Metastatic Breast Carcinoma in the Brain (tissue), 10 donors: ENCODE results near the gene FARSB.

GRCh38 chr2:219630945-219631242 lies 3.5 kb downstream of the SLC4A3 start:
- PRO-cap, 10 experiments, result no peak in any of the 10 experiments

GRCh38 chr2:221203254-221203577 lies 368.9 kb downstream of the EPHA4 start:
- PRO-cap, 10 experiments, result peak in 1 of 10 experiments; most common minus-strand start chr2:221203428 (in 1)

GRCh38 chr2:221527461-221528351 lies 44.4 kb downstream of the EPHA4 start:
- PRO-cap, 10 experiments, result no peak in any of the 10 experiments

DNA sequence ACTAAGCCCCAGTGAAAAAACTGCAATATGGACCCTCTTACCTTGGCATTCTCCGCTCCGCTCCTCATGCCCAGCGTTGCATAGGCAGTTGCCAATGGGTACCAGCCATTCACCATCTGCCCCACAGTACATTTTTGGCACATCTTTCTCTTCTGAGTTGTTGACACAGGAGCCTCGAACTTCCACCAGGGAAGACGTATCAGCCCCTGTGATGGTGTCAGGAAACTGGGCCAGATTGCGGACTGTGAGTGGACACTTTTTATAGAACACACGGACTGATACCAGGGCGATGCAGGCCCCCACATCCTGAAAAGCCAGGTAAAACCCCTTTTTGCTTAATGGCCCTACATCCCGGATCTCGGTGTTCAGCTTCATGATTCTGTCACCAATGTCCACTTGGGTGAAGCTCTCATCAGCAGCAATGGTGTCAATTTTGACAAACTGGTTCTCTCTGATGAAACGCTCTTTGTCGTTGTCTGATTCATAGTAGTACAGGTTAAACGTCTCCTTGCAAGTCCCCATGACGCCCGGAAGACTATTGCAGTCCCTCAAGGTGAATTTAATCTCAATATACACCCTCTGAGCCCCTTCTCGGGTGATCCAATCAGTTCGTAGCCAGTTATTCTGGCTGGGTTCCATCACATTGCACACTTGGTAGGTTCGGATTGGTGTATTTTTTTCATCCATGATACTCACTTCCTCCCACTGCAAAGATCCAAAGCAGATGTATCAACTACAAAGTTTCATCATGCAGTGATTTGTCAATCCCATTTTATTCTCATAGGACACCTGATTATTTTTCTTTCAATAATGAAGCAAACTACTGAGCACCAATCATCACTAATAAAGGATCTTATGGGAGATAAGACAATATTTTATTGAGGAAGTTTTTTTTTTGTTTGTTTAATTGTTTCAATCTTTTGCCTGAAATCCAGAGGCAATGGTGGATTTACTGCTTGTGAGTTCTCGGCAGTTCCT lies 8.1 kb downstream of the EPHA4 start:
- PRO-cap, 10 experiments, result no peak in any of the 10 experiments

DNA sequence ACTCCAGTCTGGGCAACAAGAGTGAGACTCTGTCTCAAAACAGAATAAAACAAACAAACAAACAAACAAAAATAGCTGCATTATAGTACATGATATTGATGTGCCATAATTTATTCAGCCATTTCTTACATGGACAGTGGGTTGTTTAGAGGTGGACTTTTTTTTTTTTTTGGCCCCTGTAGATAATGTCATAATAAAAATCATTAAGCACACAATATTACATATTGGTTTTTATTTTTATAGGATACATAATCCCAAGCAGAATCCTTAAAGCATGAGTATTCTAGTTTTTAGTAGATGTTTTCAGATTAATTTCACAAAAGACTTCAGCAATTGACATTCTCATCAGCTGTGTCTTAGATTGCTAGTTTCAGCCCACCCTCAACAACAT lies 24.0 kb upstream of the ENSG00000288658 start:
- PRO-cap, 10 experiments, result no peak in any of the 10 experiments

- PRO-cap, 10 experiments, result peak in 10 of 10 experiments; most common plus-strand start chr2:222656482 (in 6); most common minus-strand start chr2:222656092 (in 5)
Observed at GRCh38 chr2:222655858-222656654, at the start of gene FARSB. Gene FARSB (minus strand): TSS chr2:222656092.

DNA sequence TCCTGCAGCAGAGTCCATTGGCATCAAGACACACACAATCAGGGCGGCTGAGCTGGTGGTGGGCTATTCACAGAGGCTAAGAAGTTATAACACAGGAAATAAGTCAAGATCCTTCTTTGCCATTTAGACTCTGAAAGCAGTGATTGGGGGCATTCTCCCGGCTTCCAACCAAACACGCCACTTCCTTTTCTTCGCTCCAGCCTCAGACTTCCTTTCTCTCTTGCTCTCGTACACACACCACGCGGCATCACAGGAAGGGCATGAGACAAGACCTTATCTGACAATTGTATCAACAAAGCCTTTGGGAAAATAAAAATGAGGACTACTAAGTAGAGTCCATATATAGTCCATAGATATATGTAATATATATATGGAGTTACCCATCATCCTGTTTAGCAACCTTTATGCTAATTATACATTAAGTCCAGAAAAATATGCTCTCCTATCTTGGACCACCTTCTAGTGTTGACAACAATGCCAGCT lies 72.1 kb downstream of the MOGAT1 start:
- PRO-cap, 10 experiments, result no peak in any of the 10 experiments

DNA sequence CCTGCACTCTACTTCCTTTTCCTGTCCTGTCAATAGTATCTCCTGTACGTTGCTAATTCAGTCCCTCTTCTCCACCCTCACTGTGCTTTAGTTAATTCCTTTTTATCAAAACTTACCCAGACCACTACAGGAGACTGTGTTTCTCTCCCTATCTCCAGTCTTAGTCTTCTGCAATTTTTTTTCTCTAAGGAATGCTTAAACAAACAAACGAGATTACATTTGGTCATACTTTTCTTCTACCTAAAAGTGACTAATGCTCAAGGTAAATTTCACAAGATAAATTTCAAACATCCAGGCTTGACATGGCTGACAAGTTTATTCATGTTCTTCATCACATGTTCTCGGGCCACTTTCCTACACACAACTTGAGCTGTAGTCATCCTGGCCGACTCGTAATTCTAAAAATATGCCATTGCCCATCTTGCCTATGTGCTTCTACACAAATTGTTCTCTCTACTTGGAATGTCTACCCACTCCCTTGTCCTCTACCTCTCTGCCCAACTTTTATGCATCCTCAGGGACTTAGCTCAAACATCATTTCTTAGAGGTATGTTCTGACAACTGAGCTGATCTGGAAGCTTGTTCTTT lies 23.2 kb upstream of the ACSL3 start:
- PRO-cap, 10 experiments, result peak in 1 of 10 experiments; most common plus-strand start position 331 of the sequence (in 1); most common minus-strand start position 162 of the sequence (in 1)

GRCh38 chr2:222909144-222909520 lies 48.3 kb downstream of the ACSL3 start:
- PRO-cap, 10 experiments, result peak in 1 of 10 experiments; most common plus-strand start chr2:222909257 (in 1)

DNA sequence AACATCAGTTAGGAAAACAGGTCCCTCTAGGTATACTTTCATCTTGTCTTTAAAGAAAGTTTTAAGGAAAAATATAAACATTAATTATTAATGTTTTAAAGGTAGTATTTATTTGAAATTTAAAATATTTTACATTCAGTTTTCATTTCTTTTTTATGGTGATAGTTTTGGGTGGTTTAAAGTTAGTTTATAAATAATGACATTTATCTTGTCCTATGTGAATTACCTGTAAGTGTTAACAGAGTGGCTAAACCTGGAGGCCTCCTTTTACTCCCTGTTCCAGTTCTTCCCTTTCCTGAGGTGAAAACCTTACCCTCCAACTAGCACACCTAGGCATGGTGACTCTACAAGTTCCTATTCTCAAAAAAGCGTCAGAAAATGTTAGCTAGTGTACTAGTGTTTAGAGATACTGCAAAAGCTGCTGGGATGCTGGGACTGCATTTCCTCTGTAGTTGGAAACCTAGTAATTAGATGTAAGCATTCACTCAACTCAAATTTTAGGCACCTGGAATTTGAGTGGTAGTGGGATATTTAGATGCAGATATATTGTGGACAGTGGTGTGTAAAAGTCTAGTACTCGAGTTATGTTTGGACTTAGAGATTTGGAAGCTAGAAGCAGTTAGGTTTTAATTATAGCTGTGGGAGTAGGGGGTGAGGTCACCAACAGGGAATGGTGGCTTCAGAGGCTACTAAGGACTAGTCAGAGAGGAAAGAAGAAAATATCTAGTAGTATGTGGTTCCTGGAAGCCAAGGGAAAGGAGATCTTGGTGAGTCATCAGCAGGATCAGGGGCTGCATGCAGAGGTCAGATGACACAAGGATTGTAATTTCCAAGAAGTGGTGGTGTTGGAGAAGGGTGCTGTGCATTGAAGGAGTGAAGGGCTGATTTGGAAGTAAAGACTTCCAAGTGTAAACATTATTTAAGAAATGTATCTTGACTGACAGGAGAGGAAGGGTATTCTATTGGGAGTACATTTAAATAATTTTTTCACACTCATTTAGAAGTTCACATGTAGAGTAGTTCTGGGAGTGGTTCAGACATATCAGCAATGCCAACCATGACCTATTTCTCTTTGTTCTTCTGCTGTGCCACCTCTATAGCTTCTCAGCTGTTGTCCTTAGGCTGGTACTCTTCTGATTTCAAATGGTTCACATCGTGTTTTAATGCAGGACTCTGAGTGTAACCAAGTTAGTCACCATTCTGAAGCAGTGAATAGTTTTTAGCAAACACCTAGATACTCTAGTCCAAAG lies 58.9 kb downstream of the ACSL3 start:
- PRO-cap, 10 experiments, result peak in 1 of 10 experiments; most common plus-strand start position 406 of the sequence (in 1)

GRCh38 chr2:222941485-222942193 lies 80.8 kb downstream of the ACSL3 start:
- PRO-cap, 10 experiments, result no peak in any of the 10 experiments

GRCh38 chr2:223041495-223042107 lies 10.4 kb upstream of the KCNE4 start:
- PRO-cap, 10 experiments, result peak in 5 of 10 experiments; most common plus-strand start chr2:223041740 (in 5); most common minus-strand start chr2:223041599 (in 1)

GRCh38 chr2:223047343-223047889 lies 4.6 kb upstream of the KCNE4 start:
- PRO-cap, 10 experiments, result peak in 1 of 10 experiments; most common plus-strand start chr2:223047643 (in 1)

- PRO-cap, 10 experiments, result peak in 1 of 10 experiments; most common minus-strand start chr2:223330902 (in 1)
Observed at GRCh38 chr2:223330786-223331136, 271.4 kb downstream of the SCG2 start.

GRCh38 chr2:223724750-223725165 lies 112.6 kb downstream of the AP1S3 start:
- PRO-cap, 10 experiments, result no peak in any of the 10 experiments

GRCh38 chr2:223941848-223942230 lies 3.3 kb downstream of the WDFY1 start:
- PRO-cap, 10 experiments, result no peak in any of the 10 experiments

DNA sequence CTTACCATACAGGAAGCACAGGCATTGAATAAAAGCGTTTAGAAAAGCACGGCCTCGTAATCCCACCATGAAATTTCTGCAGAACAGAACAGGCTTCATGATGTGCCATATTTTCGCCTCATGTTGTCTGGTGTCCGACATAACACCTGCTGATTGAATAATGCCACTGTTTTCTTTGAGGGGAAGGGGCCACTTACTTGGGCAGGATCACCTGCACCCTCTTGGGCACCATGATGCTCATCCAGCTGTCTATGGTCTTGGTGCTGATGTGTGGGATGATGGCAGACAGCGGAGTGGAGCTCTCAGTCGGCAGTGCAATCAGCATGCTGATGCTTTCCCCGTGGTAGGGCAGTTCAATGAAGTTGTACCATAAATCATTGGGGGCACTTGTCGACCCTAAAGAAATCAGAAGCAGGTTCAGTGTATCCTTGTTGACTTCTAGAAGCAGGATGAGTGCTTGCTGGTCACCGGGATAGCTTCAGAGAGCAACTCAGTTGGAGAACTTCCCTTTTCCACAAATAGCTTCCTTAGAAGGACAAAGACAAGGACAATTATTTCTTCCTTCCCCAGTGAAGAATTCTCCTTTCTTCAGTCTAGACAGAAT lies 27.4 kb downstream of the MRPL44 start:
- PRO-cap, 10 experiments, result no peak in any of the 10 experiments

GRCh38 chr2:224008582-224009487 lies 30.3 kb downstream of the SERPINE2 start:
- PRO-cap, 10 experiments, result no peak in any of the 10 experiments

DNA sequence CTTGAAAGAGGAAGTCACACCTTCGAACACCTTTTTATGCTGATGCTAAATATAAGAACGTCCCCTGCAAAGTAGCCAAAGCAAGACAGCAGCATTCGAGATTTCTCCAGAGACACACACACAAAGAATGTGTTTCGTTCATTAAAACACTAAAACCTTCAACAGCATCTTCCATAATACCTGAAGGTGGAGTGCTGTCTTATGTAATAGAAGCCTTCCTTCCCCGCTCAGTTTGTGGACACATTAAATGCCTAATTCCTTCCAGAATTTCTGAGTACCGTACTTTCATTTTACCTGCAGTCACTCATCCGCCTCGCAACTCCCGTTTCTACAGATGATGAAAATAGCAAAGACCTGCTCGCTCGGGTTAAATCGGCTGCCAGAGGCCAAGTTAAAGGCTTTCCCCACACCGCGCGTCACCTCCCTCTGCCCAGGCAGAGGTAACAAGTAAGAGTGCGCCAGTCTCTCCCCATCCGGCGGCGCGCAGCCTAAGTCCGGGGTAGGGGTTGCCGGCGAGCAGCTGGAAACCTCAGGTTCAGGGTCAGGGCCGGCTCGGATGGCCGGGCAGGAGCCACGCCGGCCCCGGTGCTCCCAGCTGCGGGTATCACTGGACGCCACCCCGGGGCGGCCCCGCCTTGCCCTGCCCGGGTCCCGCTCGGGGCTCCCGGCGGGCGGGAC lies 751 bp downstream of the SERPINE2 start:
- PRO-cap, 10 experiments, result peak in 1 of 10 experiments; most common plus-strand start position 472 of the sequence (in 1)

GRCh38 chr2:224399667-224400132 lies 2.2 kb downstream of the FAM124B start:
- PRO-cap, 10 experiments, result no peak in any of the 10 experiments